Aorta (tissue), 1 donor: ENCODE results near the gene LY75.

- PRO-cap, result no peak
Measured at GRCh38 chr2:158716328-158716632, 78.8 kb upstream of the DAPL1 start.

DNA sequence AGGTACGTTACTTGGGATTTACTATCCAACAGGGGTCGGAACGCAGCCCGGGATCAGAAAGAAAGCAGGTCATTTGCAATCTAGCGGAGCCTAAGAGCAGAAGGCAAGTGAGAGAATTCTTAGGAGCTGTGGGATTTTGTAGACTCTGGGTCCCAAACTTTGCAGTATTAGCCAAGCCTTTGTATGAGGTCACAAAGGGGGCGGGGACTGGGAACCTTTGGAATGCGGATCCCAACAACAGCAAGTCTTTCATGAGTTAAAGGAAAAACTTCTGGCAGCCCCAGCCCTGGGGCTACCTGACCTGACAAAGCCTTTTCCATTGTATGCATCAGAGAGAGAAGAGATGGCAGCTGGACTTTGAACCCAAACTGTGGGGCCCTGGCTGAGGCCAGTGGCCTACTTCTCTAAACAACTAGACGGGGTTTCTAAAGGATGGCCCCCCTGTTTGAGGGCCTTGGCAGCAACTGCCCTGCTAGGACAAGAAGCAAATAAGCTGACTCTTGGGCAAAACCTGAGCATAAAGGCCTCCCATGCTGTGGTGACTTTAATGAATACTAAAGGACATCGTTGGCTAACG lies 73.3 kb downstream of the DAPL1 start:
- PRO-cap, result no peak

- PRO-cap, result no peak
Measured at GRCh38 chr2:158984510-158985223, 16.2 kb downstream of the TANC1 start.

DNA sequence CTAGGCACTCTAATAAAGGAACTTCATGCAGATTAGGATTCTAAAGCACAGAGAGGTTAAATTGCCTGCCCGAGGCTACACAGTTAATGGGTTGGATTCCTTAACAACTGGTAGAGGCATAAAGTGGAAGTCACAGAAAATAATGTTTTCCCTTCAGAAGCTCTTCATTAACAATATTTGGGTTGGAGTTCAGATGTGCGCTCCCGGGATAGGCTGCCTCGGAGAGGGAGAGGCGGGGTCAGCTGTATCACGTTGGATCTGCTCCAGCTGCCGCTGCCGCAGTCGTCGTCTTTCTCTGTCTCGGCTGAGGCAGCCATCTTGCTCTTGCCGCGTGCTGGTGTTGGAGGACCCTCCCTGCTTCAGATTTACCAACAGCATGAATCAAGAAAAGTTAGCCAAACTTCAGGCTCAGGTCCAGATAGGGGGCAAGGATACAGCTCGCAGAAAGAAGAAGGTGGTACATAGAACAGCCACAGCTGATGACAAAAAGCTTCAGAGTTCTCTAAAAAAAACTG lies 35.1 kb downstream of the TANC1 start:
- PRO-cap, result no peak

DNA sequence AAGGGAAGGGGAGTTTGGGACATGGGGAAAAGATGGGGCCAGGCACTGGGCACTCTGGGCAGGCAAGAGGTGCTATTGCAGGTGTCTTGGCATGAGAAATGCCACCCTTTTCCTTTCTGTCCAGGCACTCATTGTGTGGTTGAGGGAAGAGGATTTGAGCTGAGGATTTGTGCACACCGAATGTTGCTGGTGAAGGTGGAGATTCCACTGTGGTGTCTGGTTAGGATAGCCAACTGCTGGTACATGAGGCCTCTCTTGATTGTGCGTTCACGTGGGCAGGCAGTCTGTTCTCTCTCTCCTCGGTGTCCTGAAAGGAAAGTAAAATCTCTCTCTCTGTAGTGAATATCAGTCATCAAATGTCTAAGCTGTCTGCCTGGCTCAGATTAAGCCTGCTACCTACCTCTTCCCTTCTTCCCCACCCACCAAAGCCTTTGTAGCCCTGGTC lies 149.1 kb downstream of the WDSUB1 start:
- PRO-cap, result no peak

- PRO-cap, result no peak
Measured at GRCh38 chr2:159164468-159164955, 122.0 kb downstream of the WDSUB1 start.

- PRO-cap, result no peak
Measured at GRCh38 chr2:159285899-159286266, 620 bp downstream of the WDSUB1 start.

DNA sequence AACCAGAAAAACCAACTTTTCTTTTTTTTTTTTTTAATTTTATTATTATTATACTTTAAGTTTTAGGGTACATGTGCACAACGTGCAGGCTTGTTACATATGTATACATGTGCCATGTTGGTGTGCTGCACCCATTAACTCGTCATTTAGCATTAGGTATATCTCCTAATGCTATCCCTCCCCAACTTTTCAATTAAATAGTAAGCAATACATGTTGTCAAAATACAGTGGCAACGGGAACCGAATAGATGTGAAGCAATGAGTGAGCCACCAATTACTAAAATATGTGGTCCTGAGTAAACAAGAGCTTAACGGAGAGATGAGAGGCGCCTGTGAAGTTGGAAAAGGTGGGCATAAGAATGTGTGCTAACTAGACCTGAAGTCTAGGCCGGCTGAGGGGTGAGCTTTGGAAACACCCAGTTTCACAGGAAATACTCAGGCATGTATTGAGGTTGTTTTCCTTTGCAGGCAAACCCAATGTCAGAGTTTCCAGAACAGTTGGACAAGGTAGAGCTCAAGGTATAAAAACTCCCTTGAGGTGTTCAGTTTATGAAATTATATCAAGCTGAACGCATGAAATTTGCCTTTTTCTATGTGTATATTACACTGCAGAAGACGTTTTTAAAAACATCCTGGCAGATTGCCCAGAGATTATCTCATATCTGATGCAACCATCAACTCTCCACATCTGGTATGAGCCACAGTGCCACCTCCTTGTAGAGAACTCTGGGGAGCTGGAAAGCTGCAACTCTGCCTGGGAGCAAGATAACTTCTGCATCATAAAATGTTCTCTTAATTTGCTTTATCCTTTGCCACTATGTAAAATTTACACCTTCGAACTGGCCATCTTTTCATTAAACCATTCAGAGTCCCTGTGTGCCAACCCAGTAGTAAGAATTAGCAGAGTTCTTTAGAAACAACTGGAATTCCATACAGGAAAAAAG lies 3.8 kb upstream of the WDSUB1 start:
- PRO-cap, result no peak

DNA sequence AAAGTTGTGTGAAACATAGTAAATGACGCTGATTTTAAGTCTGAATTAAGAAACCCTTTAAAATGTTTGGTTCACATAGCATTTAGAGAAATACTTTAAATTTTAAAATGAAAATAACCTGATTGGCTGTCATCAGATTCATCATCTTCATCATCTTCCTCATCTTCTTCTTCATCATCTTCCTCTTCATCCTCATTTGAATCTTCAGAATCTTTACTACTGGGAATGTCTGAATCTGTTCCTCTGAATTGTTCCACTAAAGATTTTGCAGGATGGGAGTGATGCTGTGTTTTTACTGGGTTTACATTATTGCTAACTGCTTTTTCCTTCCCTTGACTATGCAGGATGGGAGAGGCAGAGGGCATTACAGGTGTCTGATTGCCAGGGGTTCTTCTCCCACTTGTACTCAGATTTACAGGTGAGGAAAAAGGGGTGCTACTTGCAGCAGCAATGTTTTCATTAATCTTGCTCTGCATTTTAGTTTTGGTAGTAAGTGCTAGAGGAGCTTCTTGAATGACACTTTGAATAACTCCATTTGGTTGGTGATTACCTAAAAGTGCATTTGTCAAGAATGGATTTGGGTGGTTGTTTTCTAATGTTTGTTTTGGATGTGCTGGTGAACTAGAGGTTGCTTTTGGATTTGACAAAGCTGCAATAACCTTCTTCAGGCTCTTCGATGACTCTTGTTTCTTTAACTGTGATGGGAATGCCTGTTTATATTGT lies 146.3 kb upstream of the WDSUB1 start:
- PRO-cap, result no peak

- PRO-cap, result no peak
Measured at GRCh38 chr2:159635363-159635884, 19.1 kb upstream of the BAZ2B start.

DNA sequence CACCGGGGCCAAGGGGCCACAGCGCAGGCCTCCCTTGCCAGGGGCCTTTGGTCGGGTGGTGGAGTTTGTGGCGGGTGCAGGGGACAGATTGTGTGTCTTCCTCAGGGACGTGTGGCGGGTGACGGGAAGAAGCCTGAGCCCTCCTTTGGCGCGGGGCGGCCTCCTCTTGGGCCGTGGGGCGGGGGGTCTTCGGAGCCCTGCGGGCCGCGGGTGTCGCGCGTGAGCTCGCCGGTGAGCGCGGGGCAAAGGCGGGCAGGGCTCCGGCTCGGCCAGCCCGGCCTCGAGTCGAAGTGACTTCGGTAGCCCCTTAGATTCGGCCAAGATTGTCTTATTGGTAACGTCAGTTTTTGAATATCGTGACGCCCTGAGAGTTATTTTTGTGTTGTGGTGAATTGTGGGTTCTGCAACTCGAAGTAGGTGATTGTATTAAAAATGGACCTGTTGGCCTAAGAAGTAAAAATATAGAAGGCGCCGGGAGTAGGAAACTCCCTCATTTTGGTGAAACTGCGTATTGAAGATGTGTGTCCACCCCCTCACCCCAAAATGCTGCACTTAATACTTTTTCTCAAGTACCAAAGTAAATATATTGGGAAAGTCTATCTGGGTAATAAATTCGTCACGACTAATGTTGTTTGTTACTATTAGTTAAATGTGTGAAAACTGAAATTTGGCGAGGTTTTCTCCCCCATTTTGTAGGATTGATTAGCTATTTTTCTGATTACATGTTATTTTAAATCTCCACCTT lies 673 bp downstream of the MARCHF7 start:
- PRO-cap, result no peak

GRCh38 chr2:159721132-159721712 lies 8.9 kb downstream of the MARCHF7 start:
- PRO-cap, result no peak

DNA sequence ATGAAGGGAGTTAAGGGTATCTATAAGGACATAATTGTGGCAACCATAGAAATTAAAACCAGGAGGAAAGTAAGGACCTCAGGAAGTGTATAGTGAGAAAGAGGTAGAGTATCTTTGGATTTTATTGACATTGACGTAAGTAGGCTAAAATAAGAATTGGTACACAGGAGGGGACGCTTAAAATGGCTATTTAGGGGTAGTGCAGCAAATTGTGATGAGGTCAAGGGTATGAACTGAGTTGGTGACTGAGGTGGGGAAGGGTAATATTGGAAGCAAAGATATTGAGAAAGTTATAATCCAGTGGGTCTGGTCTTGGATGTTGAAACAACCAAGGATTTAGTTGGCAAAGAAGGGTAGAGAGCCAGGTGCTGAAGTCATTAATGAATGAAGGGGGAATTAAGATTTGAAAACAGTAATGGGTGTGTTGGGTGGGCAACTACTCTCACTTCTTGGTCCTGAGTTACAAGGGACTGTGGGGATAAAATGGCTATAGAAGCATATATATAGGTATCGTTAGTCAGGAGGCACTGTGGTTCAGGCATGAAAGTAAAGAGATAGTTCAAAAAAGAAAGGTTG lies 42.8 kb downstream of the MARCHF7 start:
- PRO-cap, result no peak

- PRO-cap, result unidirectional peak, plus-strand start at chr2:159903868
Measured at GRCh38 chr2:159903454-159904046, 1.0 kb downstream of the LY75 start.

DNA sequence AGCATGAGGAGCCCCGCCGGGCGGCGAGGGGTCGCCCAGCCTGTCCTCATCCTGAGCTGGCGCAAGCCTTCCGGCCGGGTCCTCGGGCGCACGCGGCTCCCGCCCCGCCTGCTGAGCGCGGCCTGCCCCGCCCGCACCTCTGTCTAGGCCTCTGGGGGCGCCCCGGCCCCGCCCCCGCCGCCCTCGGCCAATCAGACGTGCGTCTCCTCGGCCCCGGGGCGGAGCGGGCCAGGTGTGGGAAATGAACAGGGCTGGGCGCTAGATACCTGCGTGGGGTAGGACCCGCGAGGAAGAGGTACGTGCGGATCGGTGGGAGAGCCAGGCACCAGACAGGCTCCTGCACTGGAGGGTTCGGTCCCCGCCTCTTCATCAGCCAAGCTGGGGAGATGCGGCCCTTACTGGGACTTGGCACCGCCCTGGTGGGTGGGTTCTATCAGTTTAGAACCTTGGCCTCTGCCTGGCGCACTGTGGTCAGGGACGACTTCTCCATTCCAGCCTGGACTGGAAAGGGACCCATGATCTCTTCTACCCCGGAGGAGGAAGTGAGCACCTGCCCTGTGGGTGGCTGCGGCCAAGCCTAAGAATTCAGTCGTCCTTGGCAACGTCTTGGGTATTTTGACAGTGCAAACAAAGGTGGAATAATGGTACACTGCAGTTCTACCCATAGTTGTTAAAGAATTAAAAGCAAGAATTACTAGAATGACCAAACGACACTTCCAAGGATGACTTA lies at the start of gene LY75:
Gene LY75, minus strand, starts transcription at position 124 of the 730 bp plus-strand sequence.
- PRO-cap, result no peak

- PRO-cap, result no peak
Measured at GRCh38 chr2:159943972-159944406, 39.4 kb upstream of the LY75 start.

GRCh38 chr2:160145260-160146284 lies 54.5 kb downstream of the ITGB6 start:
- PRO-cap, result no peak

DNA sequence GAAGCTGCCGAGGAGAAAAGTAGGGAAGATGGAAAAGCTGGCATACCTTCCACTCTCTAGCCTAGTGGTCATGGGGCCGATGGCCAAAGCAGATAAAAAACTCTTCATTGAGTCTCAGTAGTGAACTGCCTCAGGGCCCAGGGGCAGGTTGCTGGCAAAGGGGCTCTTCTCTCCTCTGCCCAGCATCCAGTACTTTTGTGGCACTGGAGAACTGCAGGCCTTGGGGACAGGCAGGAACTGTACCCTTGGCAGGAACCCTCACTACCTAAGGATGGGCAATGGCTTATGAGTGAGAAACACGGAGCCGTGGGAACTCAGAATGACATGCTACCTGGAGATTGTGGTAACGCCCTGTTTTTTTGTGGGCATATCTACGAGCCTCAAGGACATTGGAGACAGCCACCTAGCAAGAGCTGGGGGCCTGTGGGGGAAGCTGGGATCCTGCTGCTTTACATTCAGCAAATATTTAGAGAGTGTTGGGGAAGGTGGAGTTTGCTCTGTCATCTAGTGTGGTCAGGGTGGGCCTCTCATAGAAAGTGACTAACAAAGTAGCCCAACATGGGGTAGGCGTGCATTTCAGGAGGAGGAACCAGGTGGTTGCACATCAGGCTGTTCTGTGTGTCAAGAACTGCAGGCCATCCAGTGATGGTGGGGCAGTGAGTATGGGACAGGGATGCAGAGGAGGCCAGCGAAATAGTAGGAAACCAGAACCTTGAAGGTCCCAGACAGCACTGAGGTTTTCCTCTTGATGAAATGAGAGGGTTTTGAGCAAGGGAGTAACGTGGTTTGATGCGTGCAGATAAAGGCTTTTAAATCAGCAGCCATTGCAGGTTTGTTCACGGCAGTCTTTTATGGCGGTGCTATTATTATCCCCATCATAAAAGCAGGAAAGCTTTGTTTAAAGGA lies 22.8 kb upstream of the ITGB6 start:
- PRO-cap, result no peak

DNA sequence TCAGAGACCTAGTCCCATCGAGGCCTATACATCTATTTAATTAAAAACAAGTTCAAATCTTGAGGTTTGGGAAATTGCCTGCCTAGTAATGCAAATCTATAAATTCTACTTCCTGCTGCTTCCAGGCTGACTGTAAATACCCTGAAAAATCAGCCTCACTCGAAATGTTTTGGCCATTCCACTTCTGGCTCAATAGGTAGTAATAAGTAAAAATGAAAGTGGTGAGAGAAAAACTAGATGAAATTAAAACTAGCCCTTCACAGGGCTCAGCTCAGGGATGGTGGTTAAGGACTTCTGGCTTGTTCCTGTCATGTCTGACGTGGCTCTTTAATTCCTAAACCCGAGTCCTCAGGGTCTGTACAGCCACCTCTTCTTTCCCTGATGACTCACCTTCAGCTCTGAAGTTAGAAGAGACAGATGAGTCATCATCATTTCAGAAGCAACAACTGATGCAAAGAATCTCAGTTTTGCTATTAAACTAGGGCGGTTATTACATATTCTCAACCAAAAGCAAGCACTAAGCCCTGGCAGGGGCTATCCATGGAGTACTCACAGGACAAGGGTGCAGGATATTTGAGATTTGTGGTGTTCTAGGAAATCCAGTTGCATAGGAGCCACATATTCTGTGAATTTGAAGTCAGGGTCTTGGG lies 23.9 kb upstream of the ITGB6 start:
- PRO-cap, result no peak

DNA sequence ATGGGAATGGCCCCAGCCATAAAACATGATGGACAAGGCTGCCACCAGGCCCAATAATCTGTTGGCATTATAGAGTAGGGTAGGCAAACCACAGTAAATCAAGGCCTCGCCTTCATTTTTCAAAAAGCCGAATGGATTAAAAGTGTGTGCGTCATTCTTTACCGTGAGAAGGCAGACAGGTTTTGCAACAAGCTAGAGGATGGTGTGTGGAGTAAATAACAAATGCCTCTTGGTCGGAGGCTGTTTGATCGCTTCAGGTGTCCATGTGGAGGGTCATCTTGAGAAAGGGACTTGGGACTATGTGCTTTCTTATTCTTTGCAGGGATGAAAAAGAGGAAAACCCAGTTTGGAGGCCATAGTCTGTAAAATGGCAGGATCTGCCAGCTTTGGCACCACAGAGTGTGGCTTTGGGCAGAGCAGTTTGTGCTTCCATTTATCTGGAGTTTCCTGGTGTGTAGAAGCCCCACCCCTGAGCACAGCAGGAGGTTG lies 57.1 kb upstream of the ITGB6 start:
- PRO-cap, result no peak